Neural progenitor cell (in vitro differentiated cells): ENCODE data around the genes FAM47A, DYNLT3 and H2AP.

DNA sequence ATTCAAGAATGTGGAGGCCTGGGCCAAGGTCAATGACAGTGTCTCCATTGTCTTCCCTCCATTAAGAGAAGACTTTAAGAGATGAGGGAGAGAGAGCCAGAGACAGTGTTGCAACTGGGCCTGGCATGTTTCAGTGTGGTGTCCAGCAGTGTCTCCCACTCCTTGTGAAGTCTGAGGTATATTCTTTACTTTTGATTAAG, 1.7 kb downstream of the MAGEB4 start:
- RAMPAGE, long total RNA = no peak

DNA sequence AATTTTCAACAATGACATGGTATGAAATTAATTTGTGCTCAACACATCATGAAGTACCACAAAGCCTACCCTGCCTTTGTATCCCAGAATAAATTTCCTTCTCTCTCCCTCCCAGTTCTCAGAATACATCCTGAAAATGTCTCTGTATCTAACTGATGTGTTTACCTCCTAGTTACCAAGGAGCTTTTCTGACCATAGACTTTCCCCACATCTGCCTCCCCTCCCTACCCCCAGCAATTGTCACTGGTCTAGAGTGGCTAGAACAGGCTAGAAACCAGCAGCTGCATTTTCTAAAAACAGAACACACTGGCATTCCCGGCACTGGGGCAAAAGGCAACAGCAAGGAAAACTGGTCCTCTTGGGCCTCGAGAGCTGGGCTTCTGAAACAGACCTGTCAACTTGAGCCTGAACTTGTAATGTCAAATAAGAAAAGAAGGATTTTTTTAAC, 16.4 kb downstream of the TASL start:
- RAMPAGE, long total RNA = no peak

- RAMPAGE, long total RNA = no peak
Observed at GRCh38 chrX:30643017-30643936, 9.9 kb upstream of the GK start.

DNA sequence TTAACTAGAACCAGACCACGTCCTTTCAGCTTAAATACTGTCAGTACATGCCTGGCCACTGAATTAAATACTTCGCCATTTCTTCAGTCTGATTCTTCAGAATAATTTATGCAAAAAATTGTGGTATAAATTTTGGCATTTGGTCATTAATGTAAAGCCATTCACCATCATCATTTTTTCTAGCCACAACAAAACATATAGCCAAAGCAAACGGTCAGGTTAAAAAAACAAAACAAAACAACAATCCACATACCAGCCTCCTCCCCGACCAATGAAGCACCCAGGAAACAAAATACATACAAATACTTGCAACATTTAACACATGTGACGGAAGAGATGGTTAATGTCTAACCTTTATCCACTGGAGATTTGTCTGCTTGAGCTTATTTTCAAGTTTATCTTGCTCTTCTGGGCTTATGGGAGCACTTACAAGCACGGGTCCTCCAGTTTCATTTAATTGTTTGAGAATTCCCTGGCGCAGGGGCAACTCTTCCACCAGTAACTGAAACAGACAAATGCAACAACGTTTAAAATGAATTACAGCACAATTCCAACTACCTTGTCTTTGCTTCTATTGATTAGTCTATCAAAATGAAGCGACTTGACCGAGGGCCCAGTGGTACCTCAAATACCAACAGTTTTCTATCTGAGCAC, 857.5 kb upstream of the FTHL17 start:
- RAMPAGE, long total RNA = no peak

GRCh38 chrX:32389484-32389775, 821.9 kb downstream of the DMD start:
- RAMPAGE, long total RNA = no peak

DNA sequence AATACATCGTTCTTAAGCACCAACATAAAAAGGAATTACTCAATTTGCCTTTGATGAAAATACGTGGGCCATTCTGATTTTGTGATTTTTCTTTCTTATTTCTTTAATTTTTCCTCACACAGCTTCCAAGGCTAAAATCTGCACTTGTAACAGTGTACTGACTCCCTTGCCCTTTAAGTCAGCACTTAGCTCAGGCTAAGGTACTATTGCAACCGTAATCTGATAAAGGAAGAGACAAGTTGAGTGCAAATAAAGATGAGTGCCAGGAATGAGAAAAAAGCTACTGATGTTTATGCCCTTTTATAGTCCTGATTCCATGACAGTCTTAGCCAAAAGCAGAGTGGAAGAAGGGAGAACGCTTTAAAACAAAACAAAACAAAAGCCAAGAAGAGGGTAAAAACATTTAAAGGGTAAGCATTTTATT, 6.0 kb downstream of the DMD start:
- RAMPAGE, long total RNA = no peak

- RAMPAGE, long total RNA = no peak
Observed at GRCh38 chrX:33206948-33207206, 4.5 kb downstream of the DMD start.

GRCh38 chrX:33726183-33726628, 405.9 kb downstream of the FAM47A start:
- RAMPAGE, long total RNA = no peak

DNA sequence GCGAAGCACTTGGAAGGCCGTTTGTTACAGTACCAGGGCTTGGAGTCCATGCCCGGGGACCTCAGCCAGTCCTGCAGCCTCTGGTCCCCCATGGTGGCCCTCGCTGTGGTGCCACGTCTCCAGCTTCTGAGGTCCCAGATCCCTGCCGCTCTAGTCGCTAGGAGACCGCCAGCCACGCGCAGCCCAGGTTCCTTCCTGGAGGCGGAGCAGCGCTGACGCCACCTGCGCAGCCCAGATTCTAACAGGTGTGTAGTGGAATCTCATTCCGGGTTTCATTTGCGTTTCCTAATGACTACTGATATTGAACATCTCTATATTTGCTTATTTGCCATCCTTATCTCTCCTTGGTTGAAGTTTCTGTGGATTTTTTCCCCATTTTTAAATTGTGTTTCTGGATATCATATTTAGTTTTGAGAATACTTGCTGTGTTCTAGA, at the start of gene FAM47A:
TSS of gene FAM47A (minus strand) at position 128 of the 435 bp plus-strand sequence.
- RAMPAGE, long total RNA = no peak

DNA sequence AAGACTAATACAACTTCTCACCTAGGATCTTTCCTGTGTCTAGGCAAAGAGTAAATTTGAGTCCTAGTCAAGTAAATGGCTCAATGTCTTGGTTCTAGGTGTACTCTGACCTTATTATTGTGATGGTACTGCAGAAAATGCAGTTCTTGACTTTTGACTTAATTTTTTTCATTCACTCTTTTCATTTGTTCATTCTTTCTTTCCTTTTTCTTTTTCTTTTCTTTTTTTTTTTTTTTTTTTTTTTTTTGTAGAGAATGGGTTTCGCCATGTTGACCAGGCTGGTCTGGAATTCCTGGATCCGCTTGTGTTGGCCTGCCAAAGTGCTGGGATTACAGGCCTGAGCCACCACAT, 260.9 kb downstream of the TMEM47 start:
- RAMPAGE, long total RNA = no peak

GRCh38 chrX:35439875-35440130, 358.3 kb upstream of the MAGEB16 start:
- RAMPAGE, long total RNA = no peak

DNA sequence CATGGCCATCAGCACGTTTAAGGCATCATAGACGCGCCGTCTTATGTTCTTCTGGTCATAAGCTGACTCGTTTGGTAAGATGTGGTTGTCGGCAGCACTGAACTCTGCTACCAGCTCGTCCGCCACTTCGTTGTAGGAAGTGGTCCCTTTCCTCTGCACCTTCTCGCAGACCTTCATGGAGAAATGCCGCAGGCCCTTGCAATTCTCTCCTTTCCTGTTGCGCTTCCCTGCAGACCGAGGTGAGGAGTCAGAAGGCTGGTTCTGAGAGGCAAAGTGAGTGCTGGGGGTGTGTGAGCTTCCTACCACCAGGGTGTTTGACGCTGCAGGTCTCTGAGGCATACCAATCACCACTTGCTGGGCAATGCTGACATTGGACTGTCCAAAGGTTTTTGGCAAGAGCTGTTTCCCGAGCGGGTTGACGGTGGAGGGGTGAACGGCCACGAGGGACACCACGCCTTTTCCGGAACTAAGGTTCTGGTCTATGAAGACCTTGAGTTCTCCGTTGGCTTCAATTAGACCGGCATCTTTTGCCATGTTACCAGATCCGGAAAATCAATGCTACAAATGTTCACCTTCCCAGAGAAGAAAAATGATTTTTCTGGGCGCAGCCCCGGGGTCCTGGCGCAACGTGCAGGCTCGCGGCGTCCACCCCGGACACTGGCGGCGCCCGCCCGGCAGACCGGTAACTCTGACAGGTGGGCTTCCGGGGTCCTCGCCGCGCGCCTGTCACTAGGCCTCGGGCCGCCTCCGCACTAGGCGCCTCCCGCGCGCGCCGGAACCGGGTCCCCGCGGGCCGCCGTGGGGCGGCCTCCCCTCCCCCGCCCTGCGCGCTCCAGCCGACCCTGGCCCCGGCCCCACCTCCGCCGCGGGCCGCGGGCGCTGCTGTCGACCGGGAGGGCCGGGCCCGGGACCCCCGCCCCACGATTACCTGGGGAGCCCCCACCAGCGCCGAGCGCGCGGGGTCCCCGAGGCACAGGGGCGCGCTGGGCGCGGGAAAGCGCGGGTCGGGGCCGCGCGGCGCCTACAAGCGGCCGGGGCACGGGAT, 45.0 kb upstream of the FAM47C start:
- RAMPAGE, long total RNA = no peak

GRCh38 chrX:37846827-37847986, at the start of gene DYNLT3:
DYNLT3 (minus strand) TSS chrX:37847571.
- RAMPAGE, long total RNA = start-site peak on the minus strand at chrX:37847519-37847534, 29 and 41 reads in 2 replicates

DNA sequence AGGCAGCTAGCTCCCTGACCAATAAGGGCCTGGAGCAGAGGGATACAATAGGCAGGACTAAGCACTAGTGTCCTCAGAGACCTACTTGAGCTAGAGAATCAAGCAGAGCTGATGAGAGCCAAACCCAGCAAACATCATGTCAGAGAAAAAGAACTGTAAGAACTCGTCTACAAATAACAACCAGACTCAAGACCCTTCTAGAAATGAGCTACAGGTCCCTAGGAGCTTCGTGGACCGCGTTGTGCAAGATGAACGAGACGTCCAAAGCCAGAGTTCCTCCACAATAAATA, at the start of gene H2AP:
TSS of gene H2AP (plus strand) at position 76 of the 290 bp plus-strand sequence.
- RAMPAGE, long total RNA = no peak

DNA sequence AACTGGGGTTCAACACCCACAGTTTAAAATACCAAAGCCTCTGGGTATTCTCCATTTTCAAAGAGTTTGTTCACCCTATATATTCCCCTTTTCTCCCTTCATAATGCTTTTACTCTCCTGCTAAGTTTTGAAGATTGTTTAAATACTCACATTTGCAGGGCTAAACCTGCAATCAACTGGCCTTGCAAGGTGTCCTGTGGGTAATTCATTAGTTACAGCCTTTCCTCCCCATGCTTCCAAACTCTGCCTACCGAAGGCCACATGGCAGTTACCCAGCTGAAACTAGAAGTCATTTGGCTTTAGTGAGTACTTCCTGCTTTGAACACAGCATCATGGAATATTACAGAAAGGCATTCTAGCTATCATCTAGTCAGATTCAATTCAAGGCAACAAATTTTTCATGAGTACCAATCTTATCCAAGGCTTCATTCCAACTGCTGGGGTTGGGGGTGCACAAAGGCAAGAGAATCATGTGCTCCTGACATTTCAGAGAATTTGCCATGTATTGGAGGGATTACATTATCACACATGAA, 55.7 kb downstream of the SRPX start:
- RAMPAGE, long total RNA = no peak

- RAMPAGE, long total RNA = no peak
Observed at GRCh38 chrX:38285571-38286228, 41.6 kb downstream of the RPGR start.

DNA sequence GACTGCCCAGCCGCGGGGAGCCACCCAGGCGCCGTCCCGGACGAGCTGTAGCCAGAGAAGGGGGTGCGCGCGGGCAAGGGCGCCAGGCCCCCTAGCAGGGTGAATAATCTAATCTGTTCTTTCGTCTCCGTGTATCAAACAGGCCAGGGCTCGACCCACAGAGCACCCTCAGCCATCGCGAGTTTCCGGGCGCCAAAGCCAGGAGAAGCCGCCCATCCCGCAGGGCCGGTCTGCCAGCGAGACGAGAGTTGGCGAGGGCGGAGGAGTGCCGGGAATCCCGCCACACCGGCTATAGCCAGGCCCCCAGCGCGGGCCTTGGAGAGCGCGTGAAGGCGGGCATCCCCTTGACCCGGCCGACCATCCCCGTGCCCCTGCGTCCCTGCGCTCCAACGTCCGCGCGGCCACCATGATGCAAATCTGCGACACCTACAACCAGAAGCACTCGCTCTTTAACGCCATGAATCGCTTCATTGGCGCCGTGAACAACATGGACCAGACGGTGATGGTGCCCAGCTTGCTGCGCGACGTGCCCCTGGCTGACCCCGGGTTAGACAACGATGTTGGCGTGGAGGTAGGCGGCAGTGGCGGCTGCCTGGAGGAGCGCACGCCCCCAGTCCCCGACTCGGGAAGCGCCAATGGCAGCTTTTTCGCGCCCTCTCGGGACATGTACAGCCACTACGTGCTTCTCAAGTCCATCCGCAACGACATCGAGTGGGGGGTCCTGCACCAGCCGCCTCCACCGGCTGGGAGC, 3.5 kb downstream of the MID1IP1 start:
- RAMPAGE, long total RNA = no peak

DNA sequence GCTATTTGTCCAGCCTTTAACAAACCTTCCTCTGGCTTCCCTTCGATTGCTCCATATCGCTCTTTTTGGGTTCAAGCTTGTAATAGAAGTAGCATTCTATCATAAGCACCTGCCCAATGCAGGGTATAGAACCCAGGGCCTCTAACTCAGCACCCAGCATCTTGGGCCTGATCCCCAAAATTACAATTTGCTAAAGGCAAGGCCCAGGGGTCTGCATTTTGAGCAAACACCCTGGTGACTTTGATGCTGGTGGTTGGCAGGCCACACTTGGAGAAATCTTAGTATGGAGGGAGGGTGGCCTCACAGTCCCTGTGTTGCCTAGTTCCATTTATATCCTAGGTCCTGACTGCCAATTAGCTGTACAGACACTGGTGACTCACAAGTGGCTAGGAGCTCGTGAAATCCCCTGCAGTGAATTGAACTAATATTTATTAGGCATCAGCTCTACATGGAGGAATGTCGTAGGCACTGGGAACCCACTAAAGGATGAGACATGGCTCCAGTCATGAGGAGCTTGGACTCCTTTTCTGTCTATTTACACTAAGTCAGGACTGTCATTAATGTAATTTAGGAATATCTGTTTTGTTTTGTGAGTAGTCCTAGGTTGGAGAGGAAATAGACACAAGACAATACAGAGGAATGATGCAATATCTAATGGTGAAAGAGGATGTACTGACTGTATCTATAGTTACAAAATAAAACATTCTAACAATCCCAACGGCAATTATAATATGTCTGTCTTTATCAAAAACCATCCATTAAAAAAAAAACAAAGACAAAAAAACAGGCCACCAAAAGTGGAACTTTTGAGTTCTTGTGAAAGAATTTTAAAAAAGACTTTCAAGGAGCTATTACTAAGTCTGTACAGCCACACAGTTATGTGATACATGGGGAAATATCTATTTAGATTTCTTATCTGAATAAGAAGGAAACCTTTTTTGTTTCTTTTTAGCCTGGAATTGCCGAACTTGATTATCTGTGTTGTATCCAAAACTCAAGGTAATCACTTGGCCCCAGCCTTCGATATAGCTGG, 67.7 kb downstream of the MID1IP1 start:
- RAMPAGE, long total RNA = no peak

DNA sequence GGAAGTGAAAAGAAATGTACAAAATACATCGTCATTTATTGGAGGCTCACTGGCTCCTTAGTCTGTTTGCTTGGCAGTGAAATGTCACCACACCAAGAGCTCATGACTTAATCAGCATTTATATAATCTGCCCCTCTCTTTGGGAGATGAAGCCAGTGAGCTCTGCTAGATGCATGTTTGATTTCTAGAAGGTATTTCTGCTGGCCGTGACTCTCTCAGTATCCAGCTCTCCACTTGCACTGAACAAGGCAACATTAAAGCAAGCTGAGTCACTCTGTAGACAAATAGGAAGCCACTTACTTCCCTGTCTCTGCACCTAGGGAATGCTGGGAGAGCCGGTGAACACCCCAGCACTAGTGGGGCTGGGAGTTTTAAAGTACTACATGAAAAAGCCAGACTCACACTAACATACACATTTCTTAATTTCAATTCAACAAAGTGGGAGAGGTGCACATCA, 79.2 kb downstream of the MID1IP1 start:
- RAMPAGE, long total RNA = no peak

DNA sequence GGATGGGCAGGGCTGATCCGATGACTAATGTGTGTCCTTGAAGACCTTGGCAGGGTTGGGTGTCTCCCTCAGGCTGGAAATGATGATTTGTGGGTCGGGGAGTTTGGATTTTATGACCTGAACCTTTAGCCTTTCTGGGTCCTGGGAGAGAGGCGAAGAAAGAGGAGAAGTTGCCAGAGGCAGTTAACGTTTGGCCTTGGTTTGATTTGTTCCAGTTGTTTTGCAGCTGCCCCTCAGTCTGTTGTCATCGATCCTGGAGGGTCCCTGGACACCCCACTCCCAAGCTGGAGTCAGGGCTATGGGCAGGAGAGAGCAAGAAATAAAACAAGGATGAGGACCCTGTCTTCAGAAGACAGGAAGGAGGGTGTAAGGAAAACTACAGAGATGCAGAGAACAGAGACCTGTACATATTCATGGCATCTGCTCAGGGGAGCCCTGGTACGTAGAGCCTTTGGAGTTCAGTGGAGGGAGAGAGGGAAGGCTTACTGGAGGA, 425.2 kb downstream of the MID1IP1 start:
- RAMPAGE, long total RNA = no peak